Placental pericyte (primary cell): ENCODE results near the gene TRIM49.

GRCh38 chr11:87207565-87208550 lies 170.1 kb downstream of the TMEM135 start:
- CAGE, long polyA plus RNA = no peak

DNA sequence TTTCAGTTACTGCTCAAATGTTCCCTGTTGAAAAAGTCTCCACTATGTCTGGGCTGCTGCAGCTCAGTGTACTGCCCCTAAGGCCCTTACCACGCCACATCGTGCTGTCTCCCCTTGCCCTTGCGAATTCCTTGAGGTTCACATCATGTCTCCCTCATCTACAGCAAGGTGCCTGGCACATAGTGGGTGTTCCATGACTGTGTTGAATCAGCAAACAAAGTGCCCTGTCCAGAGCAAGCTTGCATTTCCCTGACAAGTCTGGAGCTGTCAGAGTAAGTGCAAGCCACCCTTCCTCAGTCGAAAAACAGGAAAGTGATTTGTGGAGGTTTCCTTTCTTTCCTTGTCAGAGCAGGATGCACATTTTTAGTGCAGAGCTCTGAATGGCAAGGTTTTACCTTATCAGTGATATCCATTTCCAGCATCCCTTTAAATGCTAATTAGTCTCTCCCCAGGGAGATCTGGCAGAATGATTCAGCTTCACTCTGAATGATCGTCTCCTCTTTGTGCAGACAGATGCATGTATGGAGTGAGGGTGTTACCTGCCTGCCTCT lies 331.2 kb downstream of the TMEM135 start:
- CAGE, long polyA plus RNA = no peak

- CAGE, long polyA plus RNA = no peak
These were observed at the start of gene TRIM49 for GRCh38 chr11:89808439-89808742. Gene TRIM49 (minus strand): TSS chr11:89808575.

DNA sequence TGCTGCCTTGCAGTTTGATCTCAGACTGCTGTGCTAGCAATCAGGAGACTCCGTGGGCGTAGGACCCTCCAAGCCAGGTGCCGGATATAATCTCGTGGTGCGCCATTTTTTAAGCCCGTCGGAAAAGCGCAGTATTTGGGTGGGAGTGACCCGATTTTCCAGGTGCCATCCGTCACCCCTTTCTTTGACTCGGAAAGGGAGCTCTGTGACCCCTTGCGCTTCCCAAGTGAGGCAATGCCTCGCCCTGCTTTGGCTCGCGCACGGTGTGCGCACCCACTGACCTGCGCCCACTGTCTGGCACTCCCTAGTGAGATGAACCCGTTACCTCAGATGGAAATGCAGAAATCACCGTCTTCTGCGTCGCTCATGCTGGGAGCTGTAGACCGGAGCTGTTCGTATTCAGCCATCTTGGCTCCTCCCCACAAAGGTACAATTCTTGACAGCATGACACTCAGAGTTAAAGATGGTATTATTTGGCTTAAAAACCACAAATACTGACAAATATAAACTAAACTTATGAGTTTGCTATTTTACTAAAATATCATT lies 9.6 kb downstream of the UBTFL1 start:
- CAGE, long polyA plus RNA = no peak

DNA sequence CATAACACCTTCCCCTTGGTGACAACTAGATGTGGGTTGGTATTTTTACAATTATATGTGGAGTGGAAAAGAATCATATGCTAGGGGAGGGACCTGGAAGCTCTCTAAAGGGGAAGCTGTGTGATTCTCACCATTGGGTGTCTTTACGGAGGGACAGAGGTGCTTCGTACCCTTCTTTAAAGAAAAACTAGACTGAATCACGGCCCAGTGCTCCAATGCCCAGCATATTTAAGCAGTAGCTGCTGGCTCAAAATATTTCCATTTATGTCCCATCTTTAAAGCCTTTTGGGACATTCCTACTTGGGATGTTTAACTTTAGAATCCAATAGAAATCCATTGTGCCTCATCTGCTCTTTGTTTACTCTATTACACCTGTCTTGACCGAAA lies 198.9 kb upstream of the MTNR1B start:
- CAGE, long polyA plus RNA = no peak

DNA sequence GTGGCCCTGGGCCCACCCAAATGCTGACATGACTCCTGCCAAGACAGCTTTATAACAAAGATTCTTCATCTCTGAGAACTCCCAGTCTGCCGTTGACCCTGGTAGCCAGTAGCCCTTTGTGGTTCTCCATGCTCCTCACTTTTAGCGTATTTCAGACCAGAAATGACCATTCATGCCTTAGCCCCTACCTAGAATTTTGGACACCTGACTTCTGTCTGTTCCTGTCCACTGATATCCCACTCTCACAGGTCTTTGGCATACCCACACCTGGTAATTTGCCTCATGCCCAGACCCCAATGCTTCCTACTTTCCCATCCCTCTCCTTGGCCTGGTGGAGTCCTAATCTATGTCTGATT lies 25.2 kb upstream of the CEP295 start:
- CAGE, long polyA plus RNA = no peak

- CAGE, long polyA plus RNA = no peak
These were observed 25.3 kb downstream of the TAF1D start for GRCh38 chr11:93715987-93716485.

- CAGE, long polyA plus RNA = no peak
These were observed 3.6 kb downstream of the C11orf54 start for GRCh38 chr11:93744661-93745868.

GRCh38 chr11:94129351-94129653 lies 661 bp downstream of the PANX1 start:
- CAGE, long polyA plus RNA = no peak

DNA sequence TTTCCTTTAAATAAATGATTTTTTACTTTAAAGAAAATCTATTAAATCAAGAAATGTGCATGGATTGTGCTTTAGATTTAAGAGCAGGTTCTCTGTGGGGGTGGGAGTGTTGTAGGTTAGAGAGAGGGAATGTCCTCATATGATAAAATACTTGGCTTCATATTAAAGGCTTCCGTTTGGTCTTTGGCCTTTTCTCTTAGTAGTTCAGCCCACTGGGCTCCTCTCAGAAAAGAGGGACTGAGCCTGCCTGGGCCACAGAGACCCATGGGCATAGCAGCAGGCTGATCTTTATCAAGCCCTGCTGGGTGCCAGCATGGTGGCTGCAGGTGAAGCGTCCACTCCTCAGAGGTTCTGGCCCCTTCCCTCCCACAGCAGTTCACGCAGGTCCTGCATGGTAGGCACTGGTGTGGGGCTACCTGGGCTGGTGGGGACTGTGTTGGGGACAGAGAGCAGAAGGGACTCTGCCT lies 4.2 kb downstream of the PANX1 start:
- CAGE, long polyA plus RNA = no peak

DNA sequence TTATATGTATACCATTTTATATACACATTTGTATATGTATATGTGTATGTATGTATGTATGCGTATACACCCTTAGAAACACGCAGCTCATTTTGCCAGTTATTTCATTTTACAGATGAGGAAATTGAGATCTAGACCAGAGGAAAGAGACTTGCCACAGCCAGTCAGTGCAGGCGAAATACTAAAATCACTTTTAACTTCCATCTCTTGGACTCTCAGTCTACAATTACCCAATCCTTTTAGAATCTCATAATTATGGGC lies 638 bp downstream of the C11orf97 start:
- CAGE, long polyA plus RNA = no peak

DNA sequence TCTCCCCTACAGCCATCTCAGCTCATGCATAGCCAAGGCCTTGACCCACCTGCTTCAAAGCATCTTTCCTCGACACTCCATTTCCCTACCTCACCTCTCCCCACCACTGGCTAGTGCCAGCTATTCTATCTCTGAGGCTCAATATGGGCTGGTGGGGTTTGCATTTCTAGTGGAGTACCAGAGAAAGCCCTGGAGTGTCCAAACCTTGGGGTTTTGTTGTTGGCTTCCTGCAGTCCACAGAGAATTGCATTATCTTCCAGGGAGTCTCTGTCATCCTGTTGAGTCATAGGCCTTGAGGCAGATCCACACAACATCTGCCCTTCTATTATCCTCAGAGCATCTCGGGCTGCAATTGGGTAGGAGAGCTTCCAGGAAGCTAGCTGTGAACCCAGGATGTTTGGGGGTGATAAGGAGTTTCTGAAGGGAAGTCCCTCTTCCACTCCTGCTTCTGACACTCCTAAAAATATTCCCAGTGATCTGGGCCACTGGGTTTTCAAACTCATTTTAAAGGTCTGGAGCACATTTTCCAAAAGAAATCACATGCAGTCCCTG lies 36.1 kb upstream of the AMOTL1 start:
- CAGE, long polyA plus RNA = no peak

DNA sequence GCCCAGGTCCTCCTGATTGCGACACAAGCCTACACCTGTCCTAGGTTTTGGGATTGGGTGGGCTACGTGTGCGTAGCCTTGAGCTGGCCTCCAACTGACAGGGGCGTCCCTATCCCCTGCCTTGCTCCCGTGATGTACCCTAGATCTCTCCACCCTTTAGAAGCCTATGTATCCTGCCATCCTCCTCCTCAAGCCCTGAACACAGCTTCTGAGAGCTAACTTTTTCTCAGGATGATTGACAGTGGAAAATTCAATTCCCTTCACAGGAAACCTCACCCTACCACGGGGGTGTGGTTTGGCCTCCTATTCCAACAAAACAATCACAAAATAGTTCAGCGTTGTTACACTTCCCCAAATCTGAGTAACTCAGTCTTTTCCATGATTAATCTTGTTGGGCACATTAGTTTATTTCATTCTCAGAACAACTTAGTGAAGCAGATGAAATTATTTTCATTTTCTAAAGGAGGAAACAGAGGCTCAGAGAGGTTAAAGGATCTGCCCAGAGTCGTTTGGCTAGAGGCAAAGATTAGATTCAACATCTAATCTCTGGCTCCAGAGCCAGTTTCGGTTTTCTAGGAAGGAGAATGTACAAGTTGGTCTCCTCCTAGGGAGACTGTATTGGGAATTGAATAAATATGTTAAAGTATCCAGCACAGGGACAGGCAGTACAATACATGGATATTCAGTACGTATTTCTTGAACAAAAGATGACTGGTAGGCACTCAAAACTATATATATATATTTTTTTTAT lies 17.5 kb upstream of the AMOTL1 start:
- CAGE, long polyA plus RNA = no peak

DNA sequence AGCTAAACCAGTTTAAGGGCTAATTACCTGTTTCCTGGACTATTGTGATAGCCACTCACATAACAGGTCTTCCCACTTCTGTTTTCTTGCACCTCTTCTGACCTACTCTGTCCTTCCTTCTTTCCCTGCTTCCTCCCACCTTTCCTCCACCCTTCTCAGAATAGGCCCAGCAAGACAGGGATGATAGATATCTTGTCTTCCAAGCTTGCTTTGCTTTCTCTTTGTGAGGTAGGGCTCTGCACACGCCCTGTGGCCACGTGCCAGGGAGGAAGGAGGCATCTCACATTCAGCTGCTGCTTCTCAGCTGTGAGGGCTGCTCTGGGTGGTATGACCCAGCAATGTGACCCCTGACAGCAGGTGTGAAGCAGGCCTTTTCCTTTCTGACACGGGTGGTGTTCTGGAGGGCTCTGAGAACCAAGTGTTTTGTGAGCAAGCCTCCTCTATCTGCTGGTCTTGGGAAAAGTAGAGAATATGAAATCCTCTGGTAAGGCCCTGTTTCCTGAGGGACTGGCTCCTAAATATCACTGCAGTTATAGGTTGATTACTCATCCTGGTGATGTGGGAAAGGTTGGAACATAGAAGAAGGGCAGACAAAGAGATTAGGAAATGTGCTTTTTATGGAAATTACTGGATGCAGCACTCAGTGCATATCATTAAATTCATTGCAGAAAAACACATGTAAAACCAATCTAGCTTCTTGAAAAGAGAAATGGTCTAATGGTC lies 8.4 kb downstream of the AMOTL1 start:
- CAGE, long polyA plus RNA = no peak

- CAGE, long polyA plus RNA = no peak
These were observed 81.7 kb downstream of the AMOTL1 start for GRCh38 chr11:94849788-94850344.

DNA sequence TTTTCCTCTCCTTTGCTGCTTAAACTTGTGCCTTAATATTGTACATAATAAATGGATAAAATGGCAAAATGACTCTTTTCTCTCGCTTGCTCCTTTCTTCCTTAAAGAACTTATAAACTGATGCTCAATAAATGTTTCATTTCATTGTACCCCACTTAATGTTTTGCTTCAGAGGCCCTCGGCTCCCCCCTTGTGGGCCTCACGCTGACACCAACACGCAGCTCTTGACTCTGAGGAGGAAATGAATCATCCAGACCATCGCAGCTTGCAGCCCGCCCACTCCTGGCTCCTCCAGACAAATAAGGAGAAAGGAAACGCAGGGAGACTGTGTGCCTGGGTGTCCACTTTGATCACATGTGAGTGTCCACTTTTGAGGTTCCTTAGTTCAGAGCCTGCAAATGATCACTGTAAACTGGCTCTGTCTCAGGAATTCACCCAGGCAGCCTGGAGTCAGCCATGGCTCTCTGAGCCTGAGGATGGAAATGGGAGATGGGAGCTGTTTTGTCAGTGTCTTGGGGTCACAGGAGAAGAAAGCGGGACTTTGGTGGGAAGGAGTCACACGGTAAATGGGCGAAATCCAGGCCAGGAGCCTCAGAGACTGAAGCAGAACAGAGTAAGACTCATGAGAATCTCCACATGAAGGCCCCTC lies 96.6 kb downstream of the CWC15 start:
- CAGE, long polyA plus RNA = no peak

DNA sequence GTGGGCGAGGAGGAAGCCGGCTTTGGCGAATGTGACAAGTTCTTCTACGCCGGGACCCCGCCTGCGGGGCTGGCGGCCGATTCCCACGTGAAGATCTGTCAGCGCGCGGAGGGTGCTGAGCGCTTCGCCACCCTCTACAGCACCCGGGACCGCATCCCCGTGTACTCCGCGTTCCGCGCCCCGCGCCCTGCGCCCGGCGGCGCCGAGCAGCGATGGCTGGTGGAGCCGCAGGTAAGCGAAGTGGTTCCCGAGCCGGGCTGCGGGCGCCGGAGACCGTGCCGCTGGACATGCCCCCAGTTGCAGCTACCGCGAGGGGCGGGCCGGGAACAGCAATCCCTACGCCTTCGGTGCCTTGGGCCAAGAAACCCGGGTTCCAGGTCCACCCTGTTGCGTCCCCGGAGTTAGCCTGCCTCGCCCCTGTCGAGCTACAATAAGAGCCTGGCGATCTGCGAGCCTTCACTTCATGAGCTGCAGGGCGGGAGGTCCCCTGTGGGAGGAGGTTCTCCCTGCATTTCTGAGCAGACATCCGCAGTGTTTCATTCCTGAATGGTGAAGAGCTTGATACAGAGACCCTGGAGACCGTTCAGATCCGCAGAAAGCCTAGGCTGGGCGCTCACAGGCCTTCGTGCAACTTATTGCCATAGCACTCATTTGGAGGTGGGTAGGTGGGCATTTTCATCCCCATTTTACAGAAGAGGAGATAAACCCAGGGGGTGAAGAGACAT lies 513 bp downstream of the ENDOD1 start:
- CAGE, long polyA plus RNA = no peak

DNA sequence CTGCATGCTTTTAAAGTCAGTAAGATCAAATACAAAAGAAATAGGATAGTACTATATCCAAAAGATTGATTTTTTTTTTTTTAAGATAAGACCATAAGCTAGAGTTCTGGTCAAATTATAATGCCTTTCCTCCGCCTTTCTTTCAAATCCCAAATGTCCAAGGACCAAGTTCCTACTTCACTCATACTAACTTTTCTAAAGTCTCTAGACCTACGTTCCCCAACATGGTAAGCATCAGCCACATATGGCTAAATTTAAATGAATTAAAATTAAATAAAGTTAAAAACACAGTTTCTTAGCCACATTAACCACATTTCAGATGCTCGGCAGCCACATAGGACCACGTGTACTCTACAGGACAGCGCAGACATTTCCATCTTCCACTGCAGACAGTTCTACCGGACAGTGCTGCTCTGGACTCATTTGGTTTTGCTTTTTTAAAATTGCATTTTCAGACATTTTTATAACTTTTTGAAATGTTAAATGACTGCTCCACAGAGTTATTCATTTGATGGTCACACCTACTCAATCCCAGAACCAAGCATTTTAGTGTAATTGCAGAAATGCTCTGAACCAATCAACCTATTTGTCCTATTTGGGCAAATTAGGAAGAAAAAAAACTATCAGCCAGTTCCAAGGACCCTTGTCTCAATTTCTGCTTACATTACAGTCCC lies 34.5 kb downstream of the SESN3 start:
- CAGE, long polyA plus RNA = no peak

- CAGE, long polyA plus RNA = no peak
These were observed 28.6 kb downstream of the SESN3 start for GRCh38 chr11:95202129-95203015.

DNA sequence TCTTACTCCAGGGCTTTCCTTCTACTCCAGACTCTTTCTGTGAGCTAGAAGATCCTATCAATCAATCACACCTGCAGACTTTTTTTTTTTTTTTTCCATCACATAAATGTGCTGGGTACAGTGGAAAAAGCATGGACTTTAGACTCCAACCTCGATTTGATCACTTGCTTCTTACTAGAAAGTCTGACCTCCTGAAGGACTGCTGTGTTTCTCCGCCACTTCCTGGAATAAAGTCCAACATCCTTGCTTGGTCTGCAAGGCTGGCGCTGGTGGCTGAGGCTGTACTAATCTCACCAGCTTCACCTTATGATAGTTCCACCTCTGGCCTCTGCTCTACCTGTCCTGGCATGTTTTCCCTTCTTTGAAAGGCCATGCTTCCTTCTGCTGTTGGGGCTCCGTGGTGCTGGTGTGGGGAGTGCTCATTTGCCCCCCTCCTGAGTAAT lies 60.9 kb upstream of the SESN3 start:
- CAGE, long polyA plus RNA = no peak